Aortic smooth muscle cell (primary cell): ENCODE results near the genes DENND1C, TNFSF14 and SH2D3A.

GRCh38 chr19:5979552-5980210 lies 1.7 kb upstream of the RANBP3 start:
- RRBS: no CpG with 5 or more reads among the region's 9 CpGs

- RRBS: 34% methylated on average over 4 of the region's 29 CpGs
These were observed 44.3 kb upstream of the RANBP3 start for GRCh38 chr19:6022055-6022732.

GRCh38 chr19:6062152-6062723 lies 48.1 kb downstream of the RFX2 start:
- RRBS: no CpG with 5 or more reads among the region's 15 CpGs

DNA sequence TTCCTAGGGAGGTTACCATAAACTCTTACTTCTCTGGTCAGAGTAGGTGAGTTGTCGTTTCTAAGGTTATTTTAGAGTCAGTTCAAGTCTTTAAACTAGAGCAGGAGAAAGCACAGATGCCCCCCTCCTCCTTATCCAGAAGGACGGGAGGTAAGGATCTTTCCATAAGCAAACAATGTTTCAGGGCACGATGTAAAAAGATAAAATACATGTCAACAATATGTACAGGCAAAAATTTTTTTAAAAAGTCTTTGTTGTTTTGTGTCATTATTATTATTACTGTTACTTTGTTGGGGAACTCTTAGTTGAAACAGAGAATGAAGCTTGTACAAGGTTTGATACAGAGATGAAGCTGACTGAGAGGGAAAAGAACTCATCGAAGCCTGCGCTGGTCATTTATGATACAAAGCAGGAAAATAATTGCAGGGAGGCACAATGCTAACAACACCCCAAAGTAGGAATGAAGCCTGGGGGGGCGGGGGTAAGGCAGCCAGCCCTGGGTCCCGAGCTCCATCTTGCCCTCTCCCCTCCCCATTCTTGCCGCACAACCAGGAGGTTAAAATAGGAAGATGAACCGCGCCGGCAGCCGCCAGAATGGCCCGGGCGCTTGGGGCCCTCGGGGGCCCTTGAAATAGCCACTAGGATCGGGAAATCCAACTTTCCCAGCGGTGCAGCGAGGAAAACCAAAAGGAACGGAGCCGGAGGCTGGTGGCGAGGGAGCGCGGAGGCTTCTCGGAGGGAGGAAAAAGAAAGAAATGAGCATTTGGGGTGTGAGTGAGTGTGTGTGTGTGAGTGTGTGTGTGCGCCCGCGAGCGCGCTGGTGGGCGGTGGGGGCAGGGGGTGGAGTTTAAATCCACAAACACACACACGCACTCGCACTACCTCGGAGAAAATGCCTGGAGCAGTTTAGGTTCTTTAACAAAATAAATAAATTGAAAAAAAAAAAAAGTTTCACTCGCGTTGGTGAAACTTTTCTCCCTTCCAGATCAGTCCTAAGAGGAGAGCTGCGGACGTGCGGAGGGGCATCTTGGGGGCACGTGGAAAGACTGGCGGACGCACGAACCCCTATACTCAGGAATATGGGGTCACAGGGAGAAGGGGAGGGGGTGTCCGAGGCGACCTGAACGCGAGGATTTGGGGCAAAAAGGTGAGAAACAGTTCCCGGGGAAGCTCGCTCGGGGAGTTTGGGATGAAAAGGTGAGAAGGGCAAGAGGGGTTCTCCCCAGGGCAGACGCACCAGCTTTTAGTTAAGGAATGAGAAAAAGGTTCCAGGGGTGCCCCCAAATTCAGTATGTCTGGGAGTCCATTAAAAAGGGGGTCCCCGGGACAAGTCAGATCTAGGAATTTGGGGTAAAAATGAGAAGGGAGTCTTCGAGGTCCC lies 1.6 kb downstream of the RFX2 start:
- RRBS: 3% methylated on average over 7 of the region's 52 CpGs

GRCh38 chr19:6274355-6275201 lies 5.2 kb downstream of the MLLT1 start:
- RRBS: 3% methylated on average over 2 of the region's 18 CpGs

DNA sequence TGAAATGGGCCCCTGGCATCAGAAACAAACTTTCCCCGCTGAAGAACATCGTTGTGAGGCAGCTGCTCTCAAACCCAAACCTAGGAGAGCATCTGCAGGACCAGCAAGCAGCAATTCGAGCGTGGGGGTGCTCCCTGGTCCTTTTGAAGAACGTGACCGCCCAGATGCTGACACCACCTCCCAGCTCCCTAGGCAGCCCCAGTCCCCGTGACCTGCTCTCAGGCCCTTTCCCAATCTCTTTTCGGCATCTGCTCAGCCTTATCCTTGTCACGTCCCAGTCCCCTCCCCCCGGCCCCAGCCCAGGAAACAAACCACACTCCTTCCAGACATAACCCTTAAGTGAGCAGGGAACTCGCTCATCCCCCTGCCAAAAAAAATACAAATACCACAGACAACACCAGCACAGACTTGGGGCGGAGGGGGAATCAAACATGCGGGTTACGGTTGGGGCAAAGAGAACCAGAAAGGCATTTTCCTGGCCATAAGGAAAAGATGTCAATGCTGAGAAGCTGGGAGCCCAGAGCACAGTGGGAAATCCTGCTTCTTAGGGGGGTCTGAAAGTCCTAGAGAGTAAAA lies 3.3 kb downstream of the MLLT1 start:
- RRBS: no CpG with 5 or more reads among the region's 14 CpGs

GRCh38 chr19:6301097-6301425 lies 21.3 kb upstream of the MLLT1 start:
- RRBS: no CpG with 5 or more reads among the region's 4 CpGs

DNA sequence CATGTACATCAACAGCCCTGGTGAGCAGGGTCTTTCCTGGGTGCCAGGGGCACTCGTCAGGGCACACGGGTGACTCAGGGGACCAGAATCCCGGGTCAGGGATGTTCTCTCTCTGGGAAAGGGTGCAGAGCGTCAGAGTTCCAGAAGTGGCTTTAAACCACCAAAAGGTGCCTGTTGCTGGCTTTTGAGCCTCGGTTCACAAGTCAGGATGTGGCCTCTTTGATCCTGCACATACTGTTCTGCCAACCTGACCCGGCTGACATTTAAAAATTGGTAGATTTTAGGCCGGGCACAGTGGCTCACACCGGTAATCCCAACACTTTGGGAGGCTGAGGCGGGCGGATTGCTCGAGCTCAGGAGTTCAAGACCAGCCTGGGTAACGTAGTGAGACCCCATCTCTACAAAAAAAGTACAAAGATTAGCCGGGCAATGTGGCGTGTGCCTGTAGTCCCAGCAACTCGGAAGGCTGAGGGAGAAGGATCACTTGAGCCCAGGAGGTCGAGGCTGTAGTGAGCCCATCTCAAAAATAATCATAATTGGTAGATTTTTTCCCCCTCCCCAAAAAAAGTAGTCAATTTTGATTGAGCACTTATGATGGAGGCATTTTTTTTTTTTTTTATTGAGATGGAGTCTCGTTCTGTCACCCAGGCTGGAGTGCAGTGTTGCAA lies 1.3 kb downstream of the CLPP start:
- RRBS: no CpG with 5 or more reads among the region's 17 CpGs

DNA sequence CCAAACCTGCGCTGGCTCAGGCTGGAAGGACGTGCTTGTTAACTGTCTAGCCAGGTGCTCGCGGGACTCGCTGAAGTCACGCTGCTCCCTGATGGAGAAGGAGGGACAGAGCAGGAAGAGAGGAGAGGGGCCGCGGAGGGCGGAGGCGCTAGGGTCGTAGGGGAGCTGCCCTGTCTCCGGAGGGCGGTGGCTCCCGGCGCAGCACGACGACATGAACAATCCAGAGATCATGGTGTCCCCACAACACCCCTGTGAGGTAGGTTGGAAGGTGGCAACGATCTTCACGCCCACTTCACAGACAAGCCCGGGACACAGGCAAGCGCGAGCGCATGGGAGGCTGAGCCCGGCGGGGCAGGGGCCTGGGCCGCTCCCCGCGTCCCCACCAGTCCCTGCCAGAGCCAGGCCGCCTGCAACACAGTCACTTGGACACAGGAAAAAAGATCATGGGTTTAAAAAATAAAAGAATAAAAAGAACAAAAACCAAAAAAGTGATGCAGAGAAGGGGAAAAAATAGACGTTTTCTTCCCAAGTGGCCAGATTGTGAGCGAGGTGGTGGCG lies 10.3 kb downstream of the KHSRP start:
- RRBS: 73% methylated on average over 15 of the region's 32 CpGs

GRCh38 chr19:6414793-6416169 lies 9.3 kb downstream of the KHSRP start:
- RRBS: 90% methylated on average over 29 of the region's 79 CpGs

- RRBS: 88% methylated on average over 7 of the region's 22 CpGs
These were observed 8.2 kb downstream of the KHSRP start for GRCh38 chr19:6416229-6416984.

GRCh38 chr19:6481599-6482414 lies at the start of gene DENND1C:
Gene DENND1C, minus strand, starts transcription at chr19:6481787.
- RRBS: 13% methylated on average over 3 of the region's 26 CpGs

DNA sequence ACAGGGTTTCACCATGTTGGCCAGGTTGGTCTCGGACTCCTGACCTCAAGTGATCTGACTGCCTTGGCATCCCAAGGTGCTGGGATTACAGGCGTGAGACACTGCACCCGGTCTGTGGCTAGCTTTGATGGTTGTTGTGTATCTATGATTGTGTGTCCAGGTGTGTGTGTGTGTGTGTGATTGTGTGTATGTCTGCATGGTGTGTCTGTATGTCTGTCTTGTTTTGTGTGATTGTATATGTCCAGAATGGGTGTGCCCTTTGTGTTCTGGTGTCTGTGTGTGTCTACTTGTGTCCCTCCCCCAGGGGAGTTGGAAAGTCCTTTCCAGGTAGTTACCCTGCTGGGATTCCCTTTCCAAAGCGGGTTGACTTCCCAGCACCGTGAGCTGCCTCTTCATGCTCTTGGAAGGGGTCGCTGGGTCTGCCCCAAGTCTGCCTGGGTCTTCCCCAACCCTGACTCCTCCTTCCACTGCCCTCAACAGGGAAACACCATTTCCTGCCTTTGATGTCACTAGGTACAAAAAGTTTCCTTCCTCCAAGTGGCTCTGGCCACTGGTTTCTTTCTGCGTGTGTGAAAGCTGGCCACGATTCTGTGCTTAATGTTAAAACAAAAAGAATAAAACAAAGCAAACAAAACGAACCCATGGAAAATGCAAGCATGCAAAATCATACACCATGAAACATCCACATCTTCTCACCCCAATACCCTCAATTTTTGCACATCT lies 12.9 kb upstream of the TNFSF9 start:
- RRBS: no CpG with 5 or more reads among the region's 9 CpGs

GRCh38 chr19:6527976-6528707 lies 2.7 kb upstream of the TNFSF9 start:
- RRBS: no CpG with 5 or more reads among the region's 15 CpGs

GRCh38 chr19:6654817-6655218 lies 15.1 kb downstream of the TNFSF14 start:
- RRBS: no CpG with 5 or more reads among the region's 7 CpGs

- RRBS: no CpG with 5 or more reads among the region's 22 CpGs
These were observed at the start of gene TNFSF14 for GRCh38 chr19:6669950-6670534. Gene TNFSF14, minus strand, starts transcription at chr19:6670160.

DNA sequence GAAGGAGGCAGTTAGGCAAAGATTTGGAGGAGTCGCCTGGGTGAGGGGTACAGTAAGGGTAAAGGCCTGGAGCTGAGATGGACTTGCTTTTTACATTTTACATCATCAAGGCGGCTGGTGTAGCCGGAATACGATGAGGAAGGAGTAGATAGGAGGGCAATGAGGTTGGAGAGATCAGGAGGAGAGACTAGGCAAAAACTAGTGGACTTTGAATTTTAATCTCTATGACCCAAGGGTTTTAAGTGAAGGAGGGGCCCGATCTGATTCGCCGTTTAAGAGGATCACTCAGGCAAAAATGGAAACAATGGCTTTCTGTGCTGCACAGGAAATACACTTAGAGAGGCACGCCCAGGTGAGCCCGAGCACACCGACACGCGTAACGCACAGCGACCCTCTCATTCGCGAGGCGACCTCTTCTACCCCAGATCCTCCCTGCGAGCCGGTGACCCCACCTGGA lies 337 bp downstream of the SH2D3A start:
- RRBS: no CpG with 5 or more reads among the region's 19 CpGs

DNA sequence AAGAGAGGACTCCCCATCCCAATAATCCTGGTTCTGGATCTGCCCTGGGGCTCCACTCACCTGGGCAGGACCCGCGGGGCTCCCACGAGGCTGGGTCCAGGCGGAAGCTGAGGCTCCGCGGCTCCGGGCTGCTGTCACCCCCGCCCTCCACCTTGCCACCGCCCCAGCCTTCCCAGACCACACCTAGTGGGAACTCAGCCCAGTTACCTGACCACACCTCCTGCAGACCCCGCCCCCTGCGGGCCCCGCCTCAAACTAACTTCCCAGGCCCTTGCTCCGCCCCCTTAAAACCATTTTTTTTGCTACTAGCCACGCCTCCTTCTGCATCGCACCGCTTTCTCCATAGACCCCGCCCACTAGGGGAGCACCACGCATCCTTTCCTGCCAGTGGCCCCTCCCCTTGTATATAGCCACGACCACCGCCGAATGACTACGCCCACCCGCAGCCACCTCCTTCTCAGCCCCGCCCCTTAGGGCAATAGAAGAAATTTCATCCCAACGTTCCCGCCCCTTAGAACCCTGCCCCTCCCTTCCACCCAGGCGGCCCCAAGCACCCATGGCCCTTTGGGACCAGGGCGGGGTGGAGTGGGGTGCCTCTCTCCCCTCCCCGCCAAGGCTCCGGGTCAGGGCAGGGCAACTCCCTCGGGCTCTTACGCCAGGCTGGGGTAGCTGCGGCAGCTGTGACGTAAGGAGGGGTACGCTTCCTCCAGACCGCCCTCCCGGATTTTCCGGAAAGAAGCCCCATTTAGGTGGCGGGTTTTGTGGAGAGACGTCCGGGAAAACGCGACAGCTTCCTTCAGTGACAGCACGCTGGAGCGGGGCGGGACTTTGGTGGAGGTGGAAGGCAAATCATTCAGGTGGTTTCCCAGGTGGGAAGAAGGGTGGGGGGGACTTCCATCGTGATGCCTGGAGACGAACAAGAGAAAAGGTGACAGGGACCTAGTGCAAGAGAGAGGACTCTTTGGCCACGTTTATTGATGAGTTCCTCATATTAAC lies at the start of gene SH2D3A:
Gene SH2D3A, minus strand, starts transcription at position 109 of the 996 bp plus-strand sequence.
- RRBS: 7% methylated on average over 6 of the region's 49 CpGs

GRCh38 chr19:6967804-6968049 lies 53.5 kb downstream of the MBD3L2B start:
- RRBS: no CpG with 5 or more reads among the region's 5 CpGs

DNA sequence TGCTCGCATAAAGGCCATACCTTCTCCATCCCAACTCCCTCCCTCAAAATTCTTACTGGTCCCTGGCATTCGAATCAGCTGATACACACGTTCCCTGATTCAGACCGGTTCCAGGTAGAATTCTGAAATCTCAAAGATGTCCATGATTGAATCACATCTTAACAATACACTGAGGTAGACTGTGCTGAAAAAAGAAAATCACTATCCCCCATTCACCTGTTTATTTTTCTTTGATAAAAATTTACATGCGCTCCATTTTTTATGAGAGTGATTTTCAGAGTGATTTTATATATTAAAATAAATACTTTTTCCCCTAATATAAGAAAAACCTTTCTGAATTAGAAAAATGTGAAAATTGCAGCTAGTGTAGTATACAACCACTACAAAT lies 45.0 kb downstream of the ZNF557 start:
- RRBS: no CpG with 5 or more reads among the region's 5 CpGs